ENCODE measurements around a stretch of chr1.

DNA sequence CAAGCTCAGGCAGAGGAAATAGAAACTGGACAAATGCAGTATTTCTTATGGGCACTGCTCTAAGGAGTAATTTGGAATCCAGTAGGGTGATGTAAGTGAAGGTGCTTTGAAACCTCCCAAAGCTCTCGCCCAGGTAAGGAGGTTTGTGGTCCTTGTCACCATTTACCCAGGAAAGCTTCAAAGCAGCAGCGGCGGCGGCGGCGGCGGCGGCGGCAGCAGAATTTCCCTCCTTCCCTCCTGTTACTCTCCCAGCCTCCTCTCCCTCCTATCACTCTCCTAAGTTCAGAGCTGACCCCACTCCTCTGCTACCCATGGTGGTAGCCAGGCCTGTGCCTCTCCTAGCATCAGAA lies 60.8 kb downstream of the ACBD3 start:
- RRBS: no CpG with 5 or more reads among the region's 9 CpGs

- RRBS: no CpG with 5 or more reads among the region's 3 CpGs
Observed at GRCh38 chr1:226164619-226165138, 21.9 kb downstream of the ACBD3 start.

DNA sequence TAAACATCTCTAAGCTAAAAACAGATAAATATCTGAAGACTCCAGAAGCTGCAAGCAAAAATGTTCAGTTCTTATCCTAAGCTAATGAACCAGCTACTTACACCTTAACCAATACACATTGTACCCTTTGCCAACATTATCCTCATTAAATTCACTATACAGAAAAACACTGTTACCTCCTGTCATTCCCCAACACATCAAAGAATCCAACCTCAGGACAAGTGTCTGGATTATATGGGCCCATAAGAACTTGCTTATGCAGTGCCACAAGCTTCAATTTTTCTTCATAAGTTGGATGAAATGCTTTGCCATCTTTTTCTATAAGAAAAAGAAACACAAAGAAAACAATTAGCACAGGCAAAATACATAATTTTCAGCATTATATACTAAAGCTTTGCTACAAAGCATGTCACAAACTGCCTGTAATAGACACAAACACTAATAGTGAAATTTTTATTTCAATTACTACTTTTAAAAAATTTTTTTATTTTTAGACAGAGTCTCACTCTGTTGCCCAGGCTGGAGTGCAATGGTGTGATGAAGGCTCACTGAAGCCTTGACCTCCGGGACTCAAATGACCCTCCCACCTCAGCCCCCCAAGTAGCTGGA lies 20.8 kb downstream of the ACBD3 start:
- RRBS: no CpG with 5 or more reads among the region's 1 CpG

DNA sequence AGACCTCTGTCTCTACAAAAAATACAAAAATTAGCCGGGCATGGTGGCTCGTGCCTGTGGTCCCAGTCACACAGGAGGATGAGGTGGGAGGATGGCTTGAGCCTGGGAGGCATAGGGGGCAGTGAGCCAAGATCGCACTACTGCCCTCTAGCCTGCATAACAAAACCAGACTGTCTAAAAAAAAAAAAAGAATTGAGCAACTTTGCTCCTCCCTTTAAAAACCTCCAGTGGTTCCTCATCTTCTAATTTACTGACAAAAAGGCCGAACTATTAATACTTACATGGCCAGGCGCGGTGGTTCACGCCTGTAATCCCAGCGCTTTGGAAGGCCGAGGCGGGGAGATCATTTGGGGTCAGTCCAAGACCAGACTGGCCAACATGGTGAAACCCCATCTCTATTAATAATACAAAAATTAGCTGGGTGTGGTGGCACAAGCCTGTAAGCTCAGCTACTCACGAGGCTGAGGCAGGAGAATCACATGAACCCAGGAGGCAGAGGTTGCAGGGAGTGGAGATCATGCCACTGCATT lies 4.4 kb downstream of the ACBD3 start:
- RRBS: no CpG with 5 or more reads among the region's 11 CpGs

- RRBS: 20% methylated on average over 1 of the region's 8 CpGs
Observed at GRCh38 chr1:226185529-226185993, 980 bp downstream of the ACBD3 start.

DNA sequence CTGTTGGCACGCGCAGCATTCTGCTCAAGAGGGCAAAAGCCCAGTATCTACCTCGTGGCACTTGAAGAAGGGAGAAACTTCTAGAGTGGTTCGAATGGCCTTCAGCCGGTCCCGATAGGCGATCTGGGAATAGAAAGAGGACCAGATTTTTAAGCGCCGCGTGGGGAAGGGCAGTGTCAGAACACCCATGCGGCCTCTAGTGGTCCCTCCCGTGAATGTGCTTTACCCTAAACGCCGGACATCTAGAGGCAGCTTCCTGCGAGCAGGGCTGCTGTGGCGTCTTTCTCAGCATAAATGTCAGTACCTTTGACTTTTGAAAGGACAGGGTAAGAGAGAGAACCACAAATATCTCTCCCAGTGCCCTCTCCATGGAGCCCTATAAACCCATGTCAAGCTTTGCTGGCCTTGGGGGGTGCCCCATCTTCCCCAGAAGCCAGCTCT lies 89.1 kb downstream of the STUM start:
- RRBS: no CpG with 5 or more reads among the region's 16 CpGs

DNA sequence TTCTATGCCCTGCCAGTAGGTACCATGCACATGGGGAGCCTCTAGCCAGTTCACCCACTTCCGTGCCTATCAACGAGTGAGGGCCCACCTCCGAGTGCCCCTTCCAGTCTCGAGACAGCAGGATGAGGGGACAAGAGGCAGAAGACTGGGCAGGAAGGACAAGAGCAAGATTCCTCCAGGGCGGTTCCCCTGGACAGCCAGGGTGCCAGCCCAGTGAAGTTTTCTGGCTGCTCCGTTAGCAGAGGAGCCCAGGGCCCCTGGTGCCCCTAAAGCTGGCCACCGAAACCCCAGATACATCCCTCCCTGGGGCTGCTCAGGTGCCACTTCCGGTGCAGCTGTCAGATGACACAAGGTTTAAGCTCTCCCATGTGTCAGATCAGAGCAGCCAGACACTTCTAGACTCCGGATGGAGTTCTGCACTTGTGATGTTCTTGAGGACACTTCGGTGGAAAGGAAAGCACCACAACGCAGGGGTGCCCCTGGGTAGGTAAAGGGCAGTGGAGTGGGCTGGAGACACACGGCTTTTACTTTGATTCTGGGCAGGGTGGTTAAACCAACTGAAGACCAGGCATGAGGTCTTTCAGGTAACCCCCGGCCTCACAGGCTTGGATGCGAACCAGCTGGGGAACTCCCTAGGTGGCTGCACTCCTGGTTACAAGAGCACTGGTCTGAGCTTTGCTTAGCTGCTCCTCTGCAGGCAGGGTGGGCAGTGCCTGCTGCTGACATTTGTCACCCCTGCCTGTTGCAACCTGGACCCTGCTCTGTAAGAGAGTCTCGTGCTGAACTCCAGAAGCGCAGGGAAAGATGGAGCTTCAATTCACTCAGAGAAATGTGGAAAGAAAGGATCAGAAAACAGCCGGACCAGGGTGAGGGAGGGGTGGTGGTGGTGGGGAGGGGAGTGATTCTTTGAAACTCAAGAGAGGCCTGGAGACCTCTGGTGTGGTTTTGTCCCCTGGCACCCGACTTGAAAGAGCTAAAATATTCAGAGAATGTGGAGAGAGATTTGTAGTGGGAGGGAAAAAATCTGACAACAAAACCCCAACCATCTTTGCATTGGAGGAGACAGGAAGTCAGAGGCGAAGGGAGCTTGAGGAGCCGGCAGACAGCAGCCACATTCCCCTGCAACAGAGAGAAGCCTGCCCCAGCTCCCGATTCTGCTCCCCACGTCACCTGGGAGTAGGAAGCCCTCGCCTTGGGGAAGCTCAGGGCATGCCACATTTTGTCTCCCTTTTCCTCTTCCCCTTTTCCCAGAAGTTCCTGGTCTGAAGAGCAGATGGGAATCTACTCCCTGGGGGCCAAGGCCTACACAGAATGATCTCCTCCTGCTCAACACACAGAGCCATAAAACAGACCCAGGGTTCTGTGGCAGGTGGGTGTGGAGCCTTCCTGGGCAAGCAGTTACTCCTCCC lies 85.4 kb downstream of the ITPKB start:
- RRBS: 89% methylated on average over 2 of the region's 23 CpGs

- RRBS: no CpG with 5 or more reads among the region's 6 CpGs
Observed at GRCh38 chr1:226656936-226657538, 82.0 kb downstream of the ITPKB start.

DNA sequence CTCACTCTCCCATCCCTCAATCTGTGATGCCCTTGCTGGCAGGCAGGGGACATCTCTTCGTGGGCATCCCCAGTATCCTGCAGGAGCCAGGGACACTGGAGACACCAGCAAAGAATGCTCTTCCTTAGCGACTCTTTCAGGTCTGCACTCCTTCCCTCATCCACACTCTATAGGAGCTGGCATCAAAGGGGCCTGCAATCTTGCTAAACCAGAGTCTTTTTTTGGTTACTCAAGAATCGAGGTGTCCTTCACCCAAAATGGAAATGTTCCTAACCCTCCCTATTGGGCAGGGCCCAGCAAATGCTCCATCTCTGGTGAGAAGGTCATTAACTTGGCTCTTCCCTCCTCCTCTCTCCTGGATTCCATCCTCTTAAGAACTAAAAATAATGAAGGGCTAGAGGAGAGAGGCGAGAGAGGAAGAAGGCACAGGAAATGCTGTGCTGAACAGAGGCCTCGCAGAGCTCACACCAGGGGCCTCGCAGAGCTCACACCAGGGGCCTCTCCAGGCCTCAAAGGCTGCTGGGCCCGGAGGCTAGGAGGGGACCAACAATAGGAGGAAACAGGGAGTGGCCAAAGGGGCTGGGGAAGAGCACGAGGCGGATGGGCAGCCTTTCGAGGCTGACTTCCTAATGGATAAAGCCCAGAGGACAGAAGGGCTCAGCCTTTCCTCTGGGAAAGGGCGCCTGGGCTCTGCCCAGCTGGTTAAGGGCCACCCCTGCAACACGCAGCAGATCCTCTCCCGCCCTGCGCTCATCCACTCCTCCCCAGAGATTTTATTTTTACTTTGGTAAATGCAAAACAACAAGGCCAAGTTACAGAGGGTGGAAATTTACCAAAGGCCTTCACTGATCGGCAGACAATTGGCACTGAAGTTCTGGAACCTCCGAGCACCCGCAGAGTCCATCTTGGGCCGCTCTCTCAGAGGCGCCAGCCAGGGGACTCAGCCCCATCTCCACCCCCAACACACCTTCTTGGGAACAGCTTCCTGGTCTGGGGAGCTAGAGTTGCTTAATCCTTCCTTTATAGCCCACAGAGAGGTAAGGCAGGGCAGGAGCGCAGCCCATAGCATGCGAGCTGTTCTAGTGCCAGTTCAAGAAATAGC lies 78.5 kb downstream of the ITPKB start:
- RRBS: no CpG with 5 or more reads among the region's 21 CpGs

- RRBS: 95% methylated on average over 5 of the region's 12 CpGs
Observed at GRCh38 chr1:226735540-226735941, 3.5 kb downstream of the ITPKB start.

DNA sequence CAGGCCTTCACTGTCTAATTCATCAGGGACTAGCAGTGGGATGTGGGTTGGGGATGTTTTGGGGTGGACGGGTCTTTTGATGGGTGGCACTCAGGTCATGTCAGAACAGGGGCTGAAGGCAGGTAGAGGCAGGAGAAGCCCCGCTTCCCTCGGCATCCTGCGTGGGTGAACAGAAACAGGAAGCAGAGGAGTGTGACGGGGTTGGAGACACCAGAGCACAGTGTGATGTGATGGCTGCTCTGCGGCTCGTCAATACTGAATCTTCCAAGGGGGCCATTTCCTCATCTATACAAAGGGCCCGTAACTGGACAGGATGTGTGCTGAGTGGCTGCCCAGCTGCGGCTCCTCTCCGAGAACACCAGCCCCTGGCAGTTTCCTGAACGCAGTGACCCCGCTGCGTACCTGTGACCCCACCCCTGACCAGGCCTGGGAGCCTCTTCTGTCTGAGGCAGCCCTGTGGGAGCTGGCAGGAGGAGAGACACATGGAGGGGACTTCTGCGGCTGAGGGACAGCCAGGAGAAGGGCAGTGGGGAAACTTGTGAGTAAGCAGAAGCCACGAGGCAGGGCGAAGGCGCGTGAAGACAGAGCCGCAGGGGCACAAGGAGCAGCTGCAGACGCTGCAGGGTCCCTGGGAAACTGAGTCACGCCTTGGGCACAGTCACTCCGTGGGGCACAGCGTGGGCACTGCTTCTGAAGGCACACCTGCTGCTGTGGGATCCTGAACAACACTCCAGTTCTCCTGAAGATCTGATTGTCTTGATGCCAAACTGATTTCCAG lies 60.0 kb upstream of the ITPKB start:
- RRBS: no CpG with 5 or more reads among the region's 23 CpGs

- RRBS: no CpG with 5 or more reads among the region's 1 CpG
Observed at GRCh38 chr1:226806862-226807467, 63.5 kb upstream of the PSEN2 start.

DNA sequence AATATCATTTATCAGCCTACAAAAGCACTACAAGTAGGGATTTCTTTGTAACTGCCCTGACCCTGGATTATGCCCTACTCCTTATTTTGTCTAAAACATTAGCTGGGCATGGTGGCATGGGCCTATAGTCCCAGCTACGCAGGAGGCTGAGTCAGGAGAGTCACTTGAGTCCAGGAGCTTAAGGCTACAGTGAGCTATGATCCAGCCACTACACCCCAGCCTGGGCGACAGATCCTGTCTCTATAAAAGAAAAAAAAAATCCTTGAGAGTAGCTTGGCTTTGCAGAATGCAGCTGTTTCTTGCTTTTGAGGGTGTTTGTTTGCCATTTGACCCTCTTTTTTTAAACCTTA lies 55.8 kb upstream of the PSEN2 start:
- RRBS: no CpG with 5 or more reads among the region's 2 CpGs

GRCh38 chr1:226848134-226848522 lies 22.3 kb upstream of the PSEN2 start:
- RRBS: no CpG with 5 or more reads among the region's 2 CpGs

GRCh38 chr1:226942341-226942908 lies 2.3 kb downstream of the COQ8A start:
- RRBS: no CpG with 5 or more reads among the region's 4 CpGs

DNA sequence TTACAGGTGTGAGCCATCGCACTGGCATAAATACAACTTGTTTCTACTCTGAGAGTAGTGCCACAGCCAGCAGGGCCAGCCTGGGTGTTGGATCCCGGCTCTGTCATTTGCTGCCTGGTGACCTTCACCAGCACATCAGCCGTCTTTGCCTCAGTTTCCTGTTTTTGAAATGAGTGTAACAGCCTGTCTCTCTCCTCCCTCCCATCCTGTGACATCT lies 23.7 kb downstream of the COQ8A start:
- RRBS: no CpG with 5 or more reads among the region's 3 CpGs

DNA sequence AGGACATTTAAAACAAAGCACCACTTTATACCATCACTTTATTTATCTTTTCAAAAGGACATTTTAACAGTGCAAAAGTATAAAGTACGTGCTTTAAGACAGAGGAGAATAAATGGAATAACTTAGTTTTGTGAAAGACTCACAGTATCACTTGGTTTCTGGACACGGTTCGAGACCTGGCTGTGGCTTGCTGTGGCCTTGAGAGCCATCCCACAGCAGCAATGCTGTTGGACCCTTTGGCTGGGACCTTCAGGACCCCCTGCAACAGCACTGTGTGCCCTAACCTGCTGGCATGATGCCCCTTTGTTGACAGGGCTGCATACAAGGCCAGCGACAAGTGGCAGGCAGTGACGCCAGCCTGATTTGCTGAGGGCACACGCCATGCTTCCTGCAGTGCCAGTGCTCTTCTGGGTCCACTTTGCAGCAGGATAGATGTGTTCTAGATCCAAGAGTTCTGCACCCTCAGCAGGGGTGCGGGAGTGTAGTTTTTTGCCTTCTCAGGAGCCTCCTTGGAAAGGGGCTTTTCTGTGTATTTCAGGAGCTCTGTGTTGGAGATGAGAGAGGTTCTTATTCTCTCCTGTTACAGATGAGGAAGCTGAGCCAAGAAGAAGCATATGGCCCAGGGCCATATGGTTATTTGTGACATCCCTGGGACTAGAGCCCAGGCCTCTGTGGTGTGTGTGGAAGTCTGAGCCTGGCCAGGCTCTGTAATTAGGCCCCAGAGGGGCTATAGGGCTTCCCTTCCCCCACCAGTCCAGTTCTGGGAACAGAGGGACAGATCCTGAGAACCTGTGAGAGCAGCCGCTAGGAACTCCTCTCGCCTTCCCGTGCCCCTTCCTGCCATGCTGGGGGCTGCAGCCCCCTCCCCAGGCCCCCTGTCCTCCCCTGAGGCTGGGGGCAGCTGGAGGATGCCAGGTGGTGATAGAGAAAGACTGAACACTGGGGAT lies 33.0 kb downstream of the COQ8A start:
- RRBS: no CpG with 5 or more reads among the region's 10 CpGs

DNA sequence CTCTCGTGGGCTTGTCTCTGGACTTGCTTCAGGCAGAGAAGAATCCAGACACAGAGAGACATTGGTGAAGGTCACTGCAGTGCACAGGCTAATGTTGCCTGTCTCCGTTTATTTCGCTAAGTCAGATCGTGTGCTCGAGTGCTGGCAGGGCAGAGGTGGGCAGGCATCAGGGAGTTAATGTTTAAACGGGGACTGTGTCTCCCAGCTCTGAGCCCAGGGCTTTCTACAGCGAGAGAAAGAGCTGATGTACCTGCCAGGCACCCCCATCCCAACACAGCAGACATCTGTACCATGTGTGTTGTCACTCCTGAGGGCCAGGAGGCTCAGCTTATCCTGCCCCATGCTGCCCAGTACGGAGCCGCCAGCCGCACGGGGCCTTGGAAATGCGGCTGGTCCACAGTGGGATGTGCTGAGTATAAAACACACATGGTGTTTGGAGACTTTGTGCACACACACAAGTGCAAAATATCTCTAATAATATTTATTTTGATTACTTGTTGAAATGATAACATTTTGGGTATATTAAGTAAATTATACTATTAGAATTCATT lies 35.0 kb downstream of the COQ8A start:
- RRBS: no CpG with 5 or more reads among the region's 12 CpGs

DNA sequence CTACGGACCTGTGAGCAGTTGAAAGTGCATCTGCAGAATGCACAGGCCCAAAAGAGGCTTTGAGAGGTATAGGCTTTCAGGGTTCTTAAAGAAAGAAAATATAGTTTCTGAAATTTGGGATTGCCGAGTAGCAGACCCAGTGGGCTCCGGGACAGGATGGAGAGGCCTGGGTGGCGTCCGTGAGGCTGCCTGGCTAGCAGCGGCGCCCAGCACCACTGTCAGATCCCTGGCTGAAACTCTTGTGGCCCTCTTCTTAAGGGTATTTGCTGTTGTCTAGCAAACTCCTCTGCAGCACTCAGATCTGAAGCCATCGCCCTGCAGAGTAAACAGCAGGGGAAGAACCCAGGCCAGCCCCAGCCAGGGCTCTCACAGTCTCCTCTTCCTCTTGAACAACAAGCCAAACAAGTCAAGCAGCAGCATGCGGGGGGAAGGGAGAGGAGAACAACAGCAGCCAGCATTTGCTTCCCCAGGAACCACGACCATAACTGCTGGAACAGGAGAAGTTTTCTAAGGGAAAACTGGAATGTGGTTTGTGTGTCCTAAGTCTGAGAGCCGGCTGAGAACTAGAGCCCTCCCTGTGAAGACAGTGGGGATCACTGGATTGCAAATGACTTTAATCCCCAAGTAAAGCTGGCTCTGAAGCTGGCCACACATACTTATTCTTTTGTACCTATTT lies 48.1 kb downstream of the COQ8A start:
- RRBS: no CpG with 5 or more reads among the region's 11 CpGs

GRCh38 chr1:227004409-227005187 lies 64.5 kb downstream of the COQ8A start:
- RRBS: no CpG with 5 or more reads among the region's 9 CpGs